Measurements from ENCODE around the gene TCTN2.

DNA sequence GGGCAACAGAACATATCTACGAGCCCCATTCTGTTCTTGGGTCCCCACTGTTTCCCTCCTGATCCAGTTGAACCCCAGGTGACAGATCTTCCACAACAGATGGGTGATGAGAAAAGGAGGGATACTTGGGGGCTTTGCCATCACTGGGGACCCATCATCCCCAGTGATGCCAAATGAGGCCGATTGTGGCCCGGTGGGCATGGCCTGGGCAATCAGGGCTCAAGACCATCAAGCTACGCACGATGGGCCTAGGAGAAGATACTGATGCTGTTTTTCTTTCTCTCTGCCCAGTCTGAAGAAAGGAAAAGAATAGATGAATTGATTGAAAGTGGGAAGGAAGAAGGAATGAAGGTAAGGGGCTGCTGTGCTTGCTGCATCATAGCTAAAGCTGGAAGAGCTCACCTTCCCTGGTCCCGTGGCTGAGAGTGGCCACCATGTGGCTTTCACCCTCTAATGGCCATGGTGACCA is 19.4 kb downstream of the KMT5A start:
- PRO-cap, 2 experiments: no peak in any of the 2 experiments

GRCh38 chr12:123409413-123410773 is 26.0 kb downstream of the KMT5A start:
- PRO-cap, 2 experiments: no peak in any of the 2 experiments

- PRO-cap, 2 experiments: no peak in any of the 2 experiments
Measured at GRCh38 chr12:123596136-123597238, 5.4 kb upstream of the DDX55 start.

DNA sequence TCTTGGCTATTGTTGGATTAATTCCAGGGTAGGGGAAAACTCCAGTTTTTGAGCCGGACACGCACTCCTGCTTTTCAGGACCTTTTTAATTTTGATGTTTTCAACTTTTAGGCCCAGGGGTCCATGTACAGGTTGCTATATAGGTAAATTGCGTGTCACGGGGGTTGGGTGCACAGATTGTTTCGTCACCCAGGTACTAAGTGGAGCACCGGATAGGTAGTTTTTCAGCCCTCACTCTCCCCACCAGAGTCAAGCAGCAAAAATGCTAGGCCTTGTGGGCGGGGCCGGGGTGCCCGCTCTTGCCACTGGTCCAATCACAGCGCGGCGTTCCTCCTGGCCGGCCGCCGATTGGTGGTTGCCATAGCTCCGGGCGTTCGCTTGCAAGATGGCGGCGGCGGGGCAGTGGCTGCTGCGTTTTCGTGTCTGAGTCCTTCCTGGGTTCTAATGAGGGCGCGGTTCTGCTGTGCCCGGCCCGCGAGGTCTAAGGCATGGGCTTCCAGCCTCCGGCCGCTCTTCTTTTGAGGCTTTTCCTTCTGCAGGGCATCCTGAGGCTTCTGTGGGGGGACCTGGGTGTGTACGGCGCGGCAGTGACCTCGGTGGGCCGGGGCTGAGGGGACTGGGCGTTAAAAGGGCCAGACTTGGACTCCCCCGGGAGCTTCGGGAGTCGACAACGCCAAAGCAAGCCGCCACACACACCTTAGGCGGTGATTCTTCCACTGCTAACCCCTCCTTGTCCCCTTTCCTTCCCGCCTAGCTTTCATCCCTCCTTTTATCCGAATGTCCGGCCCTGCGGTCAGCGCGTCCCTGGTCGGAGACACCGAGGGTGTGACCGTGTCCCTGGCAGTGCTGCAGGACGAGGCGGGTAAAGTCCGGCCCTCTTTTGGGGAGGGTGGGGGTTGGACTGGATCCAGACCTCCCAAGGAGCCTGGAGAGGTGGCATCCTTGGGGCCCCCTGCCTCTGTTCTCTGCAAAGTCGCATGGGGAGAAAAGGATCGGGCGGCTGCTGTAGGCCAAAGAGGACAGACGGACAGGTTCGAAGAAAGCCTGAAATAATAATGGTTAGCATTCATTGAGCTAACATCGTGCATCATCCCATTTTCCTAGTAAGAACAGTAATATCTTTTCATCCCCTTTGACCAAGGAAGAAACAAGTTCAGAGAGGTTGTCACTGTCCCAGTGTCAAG is at the start of gene TCTN2:
TCTN2 (plus strand) TSS at position 361 of the 1,184 bp plus-strand sequence.
- PRO-cap, 2 experiments: peak in 2 of 2 experiments; most common plus-strand start position 377 of the sequence (in 2); most common minus-strand start position 251 of the sequence (in 2)

DNA sequence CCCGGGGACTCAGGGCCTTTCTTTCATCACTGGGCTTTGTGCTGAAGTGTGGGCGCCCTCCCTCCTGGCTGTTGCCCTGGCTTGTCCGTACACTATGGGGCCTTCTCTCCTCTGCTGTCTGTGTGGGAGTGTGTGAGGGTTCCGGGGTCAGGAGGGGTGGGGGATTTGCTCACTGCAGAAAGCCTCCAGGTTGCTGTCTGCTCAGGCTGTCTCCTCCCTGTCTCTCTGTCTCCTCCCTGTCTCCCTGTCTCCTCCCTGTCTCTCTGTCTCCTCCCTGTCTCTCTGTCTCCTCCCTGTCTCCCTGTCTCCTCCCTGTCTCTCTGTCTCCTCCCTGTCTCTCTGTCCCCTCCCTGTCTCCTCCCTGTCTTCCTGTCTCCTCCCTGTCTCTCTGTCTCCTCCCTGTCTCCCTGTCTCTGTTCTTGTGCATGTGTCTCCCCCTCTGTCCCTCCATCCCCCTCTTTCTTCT is 64.7 kb downstream of the CCDC92 start:
- PRO-cap, 2 experiments: peak in 2 of 2 experiments; most common minus-strand start position 227 of the sequence (in 2)

GRCh38 chr12:123973450-123973523 is 272 bp downstream of the ZNF664 start:
- PRO-cap, 2 experiments: no peak in any of the 2 experiments

- PRO-cap, 2 experiments: no peak in any of the 2 experiments
Measured at GRCh38 chr12:123997374-123997842, 24.4 kb downstream of the ZNF664 start.

- PRO-cap, 2 experiments: no peak in any of the 2 experiments
Measured at GRCh38 chr12:124003998-124004197, 30.9 kb downstream of the ZNF664 start.

- PRO-cap, 2 experiments: no peak in any of the 2 experiments
Measured at GRCh38 chr12:124238675-124239420, 56.0 kb upstream of the RFLNA start.

GRCh38 chr12:124240371-124240841 is 54.5 kb upstream of the RFLNA start:
- PRO-cap, 2 experiments: no peak in any of the 2 experiments

DNA sequence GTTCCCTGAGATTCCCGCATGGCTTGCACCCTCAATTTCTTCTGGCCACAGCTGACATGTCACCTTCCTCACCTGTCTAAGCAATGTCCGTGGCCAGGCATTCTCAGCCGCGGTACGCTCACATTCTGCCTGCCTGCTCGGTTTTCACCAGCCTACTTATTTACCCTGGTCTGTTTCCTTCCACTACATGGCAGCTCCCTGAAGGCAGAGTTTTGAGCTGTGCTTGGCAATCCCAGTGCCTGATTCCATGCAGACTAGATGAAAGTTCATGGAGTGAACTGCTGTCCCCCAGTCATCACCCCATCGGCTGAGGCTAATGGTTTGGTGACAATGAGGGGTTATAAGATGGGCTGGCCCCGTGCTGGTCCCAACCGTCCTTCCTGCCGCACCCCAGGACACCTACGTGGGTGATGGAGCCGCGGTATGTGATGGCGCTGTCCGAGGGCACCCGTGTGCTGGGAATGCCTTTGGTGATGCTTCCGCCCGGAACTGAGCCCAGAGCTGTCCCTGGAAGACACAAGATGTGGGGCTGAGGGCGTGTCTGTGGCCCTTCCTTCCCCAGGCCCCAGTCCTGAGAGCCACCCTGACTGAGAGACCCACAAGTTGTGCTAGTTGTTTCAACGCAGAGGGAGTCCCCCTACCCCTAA is 58.9 kb downstream of the RFLNA start:
- PRO-cap, 2 experiments: no peak in any of the 2 experiments

DNA sequence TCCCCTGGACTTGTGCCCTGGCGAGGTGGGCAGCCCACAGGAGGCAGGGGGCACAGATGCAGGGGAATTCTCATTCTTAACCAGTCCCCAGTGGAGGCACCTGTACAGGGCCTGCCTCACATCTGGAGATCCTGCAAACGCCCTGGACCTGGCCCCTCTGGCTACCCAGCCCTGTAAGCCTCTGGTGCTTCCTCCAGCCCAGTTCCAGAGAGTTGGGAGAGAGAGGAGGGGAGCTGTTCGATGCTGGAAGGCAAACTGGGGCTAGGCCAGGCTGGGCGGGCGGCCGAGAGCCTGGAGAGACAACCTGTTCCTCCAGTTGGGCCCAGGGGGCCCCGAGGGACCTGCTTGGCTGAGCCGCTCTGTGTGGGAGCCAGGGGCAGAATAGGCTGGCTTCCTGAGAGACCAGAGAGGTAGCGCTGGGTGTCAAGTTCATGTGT is 64.6 kb downstream of the RFLNA start:
- PRO-cap, 2 experiments: no peak in any of the 2 experiments

DNA sequence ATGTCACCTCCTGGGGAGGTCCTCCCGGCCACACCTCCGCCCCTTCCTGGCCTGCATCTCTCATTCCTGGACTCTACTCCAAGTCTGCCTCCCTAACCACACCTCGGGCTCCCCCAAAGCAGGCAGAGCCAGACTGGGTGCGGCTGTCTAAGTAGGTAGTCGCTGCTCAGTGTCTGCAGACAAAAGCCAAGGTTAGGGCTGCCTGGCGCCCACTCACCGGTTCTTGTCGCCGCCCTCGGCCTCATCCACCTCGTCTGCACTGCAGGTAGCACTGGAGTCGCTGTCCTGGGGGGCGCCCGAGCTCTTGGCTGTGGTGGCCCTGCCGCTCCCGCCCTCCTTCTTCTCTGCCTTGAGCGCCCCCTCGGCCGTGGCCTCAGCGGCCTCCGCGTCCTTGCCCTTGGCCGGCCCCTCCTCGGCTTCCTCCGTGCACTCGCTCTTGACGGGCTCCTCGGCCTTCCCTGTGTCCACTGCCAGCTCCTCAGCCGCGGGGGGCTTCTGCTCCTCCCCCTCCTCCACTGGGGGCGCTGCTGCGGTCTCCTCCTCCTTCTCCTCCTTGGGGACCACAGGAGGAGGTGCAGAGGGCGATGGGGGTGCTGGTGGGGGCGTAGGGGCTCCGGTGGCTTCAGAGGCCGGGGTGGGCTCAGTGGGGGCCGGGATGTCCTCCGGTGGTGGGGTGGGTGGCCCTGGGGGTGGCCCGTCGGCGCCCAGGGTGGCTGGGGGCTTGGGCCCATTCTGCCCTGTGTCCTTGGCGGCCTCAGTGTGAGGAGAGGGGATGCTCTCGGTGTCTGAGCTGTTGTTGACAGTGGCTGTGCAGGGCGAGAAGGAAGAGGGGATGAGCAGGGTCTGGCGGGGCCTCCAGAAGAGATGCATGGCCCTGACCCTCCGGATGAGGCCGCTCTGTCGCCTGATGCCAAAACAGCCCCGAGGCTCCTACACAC is 77.2 kb downstream of the RFLNA start:
- PRO-cap, 2 experiments: no peak in any of the 2 experiments

GRCh38 chr12:124420972-124421969 is 126.4 kb downstream of the RFLNA start:
- PRO-cap, 2 experiments: no peak in any of the 2 experiments

- PRO-cap, 2 experiments: peak in 2 of 2 experiments; most common minus-strand start chr12:124423070 (in 1)
Measured at GRCh38 chr12:124422186-124423189, 127.6 kb downstream of the RFLNA start.

DNA sequence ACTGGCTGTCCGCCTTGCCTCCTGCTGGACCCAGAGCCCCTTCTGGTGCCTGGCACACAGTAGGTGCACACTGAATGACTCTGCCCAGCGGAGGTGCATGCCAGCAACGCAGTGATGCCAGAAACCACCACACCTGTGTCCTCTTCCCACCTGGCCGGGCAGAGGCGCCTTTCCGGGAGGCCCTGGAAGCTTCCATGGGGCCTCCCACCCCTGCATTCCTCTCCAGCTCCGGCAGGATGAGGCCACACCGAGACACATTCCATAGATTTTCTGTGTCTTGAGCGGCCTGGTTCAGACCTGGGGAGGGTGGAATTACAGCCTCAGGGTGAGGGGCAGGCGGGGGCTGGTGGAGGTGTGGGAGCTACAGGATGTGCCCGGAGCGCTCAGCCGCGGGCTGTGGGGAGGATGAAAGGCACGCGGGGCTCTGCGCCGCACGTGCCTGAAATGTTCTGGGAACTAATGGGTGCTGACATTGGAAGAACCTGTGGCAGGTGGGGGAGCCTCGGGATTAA is 66.9 kb downstream of the NCOR2 start:
- PRO-cap, 2 experiments: no peak in any of the 2 experiments

GRCh38 chr12:124505994-124506991 is 61.1 kb downstream of the NCOR2 start:
- PRO-cap, 2 experiments: peak in 2 of 2 experiments; most common plus-strand start chr12:124506659 (in 2); most common minus-strand start chr12:124506444 (in 1)

DNA sequence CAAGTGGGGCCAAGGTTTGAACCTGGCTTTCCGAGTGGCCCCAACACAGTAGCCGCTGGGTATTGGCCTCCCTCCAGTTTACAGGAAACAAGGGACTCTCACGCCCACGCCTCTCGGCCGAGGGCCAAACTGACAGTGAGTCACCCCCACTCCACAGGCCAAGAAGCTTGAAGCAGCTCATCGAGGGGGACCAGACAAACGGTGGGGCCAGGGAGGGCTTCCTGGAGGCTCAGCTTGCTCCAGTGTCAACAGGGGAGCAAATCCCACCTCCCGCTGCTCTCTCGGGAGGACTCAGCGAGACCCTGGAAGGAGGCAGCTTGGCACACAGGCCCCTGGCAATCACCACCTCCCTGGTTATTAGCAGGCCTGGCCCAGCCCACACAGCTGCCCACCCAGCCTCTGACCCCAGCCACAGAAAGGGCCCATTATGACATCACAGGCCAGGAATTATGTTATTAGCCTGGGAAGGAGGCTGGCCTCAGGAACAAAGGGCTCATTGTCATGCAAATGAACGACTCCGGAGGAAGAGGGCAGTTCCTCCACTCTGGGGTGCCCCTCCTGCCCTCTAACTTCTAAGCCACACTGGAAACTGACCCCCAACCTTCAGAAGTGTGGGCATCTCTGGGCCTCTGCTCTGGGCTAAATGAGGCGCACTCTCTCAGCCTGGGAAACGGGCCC is 54.5 kb downstream of the NCOR2 start:
- PRO-cap, 2 experiments: no peak in any of the 2 experiments

GRCh38 chr12:124551354-124552100 is 15.9 kb downstream of the NCOR2 start:
- PRO-cap, 2 experiments: no peak in any of the 2 experiments

DNA sequence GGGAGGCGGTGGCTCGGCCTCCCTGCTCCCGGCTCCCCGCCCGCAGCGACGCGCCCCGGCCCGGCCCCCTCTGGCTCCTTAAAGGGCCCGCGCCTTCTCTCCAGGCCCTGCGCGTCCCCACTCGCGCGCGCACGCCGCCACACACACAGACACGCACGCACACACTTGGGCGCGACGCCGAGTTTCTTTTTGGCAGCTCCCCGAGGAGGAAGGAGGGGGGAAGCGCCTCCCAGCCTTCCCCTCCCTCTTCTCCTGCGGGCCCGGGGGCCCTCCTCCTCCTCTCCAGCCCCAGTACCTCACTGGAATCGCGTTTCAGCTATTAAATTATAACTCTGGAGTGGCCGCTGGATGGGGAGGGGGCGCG is 239 bp upstream of the NCOR2 start:
- PRO-cap, 2 experiments: peak in 2 of 2 experiments; most common plus-strand start position 247 of the sequence (in 2)